AG09309 (cell line): Measurements from ENCODE around the gene SMURF1.

DNA sequence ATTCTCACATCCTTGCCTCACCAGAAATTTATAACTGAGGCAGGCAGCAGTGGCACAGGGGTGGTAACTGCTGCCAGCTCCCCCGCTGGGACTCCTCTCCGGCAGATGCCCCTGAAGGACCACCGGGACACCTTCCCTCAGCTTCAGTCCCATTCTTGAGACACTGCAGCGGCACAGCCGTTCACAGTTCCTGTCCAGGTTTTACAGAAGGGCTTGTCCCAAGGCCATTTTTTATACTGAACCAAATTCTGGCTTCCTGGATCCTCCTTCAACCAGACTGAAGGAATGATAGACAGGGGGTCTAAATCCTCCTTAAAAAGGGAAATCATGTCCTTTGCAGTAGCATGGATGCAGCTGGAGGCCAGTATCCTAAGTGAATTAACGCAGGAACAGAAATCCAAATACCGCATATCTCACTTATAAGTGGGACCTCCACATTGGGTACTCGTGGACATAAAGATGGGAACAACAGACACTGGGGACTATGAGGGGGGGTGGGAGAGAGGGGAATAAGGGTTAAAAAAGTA, 54.2 kb downstream of the BRI3 start:
- RRBS: no CpG with 5 or more reads among the region's 8 CpGs

DNA sequence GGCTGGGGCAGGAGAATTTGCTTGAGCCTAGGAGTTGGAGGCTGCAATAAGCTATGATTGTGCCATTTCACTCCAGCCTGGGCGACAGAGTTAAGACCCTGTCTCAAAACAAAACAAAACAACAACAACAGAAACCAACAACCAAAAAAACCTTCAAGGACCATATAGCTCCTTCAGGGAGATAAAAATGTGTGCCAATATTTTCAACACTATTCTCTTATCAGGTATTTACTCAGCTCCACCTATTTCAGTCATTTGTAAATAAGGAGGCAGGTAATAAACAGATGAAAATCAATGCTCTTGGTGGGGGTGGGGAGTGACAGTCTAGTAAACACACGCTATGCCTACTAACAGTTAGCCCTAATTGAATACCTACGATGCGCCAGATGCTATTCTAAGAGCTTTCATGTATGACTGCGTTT, 13.1 kb downstream of the BAIAP2L1 start:
- RRBS: no CpG with 5 or more reads among the region's 5 CpGs

- RRBS: no CpG with 5 or more reads among the region's 7 CpGs
These were observed 102.4 kb upstream of the NPTX2 start for GRCh38 chr7:98514569-98515162.

GRCh38 chr7:98619457-98620251, 2.6 kb downstream of the NPTX2 start:
- RRBS: 11% methylated on average over 3 of the region's 26 CpGs

DNA sequence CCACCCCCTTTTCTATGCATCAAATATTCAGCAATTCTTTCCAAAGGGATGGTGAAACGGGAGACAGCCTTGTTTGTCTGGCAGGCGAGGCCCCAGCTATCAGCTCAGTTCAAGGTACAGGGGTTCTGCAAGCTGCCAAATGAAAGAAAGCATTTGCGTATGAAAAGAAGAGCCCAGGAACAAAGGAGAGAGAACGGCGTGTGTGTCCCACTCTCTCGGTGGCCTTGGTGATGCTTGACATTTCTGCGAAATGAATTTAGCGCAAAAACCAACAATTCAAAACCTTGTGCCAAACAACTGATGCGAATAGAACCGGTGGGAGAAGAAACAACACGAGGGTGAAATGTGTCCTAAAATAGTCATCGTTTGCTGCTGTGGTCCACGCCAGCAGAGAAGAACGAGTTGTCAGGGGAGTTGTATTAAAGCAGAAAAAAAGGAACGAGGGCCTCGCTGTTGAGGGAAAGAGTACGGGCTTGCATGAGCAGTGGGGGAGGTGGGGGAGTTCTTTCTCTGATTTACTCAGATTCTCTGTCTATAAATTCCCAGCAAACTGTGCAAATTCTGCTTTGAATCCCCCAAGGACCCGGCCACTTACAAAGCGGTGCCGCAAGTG, 97.7 kb downstream of the TMEM130 start:
- RRBS: no CpG with 5 or more reads among the region's 20 CpGs

DNA sequence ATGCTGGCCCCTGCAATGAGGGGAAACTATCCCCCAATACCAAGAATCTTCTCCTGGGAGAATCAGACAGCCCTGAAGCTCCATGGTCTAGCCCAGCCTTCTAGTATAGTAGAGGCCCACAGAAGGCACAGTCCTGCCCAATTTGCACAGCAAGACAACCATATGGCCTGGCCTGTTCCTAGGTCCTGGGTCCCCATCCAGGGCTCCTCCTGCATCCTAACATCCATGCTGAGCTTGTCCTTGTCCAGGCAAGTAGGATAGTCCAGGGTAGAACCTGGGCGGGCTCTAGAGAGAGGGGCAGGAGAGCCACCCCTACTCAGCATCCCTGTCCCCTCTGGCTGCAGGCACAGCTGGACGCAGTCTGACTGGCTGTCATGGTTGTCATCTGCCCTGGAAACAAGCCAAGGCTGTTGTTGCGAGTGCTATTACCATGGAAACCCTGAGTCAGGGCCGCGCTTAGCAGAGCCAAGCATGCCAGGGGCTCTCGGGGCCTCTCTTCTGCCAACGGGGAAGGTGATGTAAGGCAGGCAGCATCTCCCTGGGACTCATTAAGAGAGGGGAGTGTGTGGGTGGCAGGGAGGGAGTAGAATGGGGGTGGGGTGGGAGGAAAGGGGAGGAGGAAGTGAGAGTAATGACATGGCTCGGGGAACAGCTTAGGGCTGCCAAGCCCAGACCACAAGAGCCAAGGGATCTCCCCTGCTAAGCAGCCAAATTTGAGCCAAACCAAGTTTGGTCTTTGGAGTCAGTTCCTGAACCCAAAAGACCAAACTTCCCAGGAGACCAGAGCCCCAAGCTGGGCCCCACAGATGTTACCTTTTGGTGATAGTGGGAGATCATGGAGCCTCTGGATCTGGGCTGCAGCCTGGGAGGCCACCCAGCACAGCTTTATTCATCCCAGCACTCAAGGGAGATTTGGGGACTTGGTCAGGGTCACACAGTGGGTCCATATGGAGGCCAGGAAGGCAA, 67.7 kb downstream of the TMEM130 start:
- RRBS: no CpG with 5 or more reads among the region's 8 CpGs

DNA sequence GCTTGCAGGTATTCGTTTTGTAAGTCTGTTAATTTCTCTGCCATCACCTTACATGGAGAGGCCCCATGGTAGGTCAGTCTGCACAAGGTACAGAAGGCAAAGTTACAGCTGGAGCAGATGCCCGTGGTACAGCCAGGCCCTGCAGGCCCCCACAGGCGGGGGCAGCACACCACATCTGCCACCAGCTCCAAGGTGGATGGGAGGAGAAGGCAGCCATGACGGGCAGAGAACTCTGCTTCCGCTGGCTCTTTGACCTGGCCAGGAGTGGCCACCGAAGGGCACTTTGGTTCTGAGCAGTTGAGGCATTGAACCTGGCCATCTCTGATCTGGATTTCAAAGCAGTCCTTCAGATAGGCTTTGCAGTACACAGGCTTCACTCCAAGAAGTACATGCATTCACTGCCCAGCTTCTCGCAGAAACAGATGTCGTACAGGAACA, 120.5 kb downstream of the TRRAP start:
- RRBS: no CpG with 5 or more reads among the region's 8 CpGs

- RRBS: no CpG with 5 or more reads among the region's 11 CpGs
These were observed 102.1 kb downstream of the SMURF1 start for GRCh38 chr7:99041767-99042337.

DNA sequence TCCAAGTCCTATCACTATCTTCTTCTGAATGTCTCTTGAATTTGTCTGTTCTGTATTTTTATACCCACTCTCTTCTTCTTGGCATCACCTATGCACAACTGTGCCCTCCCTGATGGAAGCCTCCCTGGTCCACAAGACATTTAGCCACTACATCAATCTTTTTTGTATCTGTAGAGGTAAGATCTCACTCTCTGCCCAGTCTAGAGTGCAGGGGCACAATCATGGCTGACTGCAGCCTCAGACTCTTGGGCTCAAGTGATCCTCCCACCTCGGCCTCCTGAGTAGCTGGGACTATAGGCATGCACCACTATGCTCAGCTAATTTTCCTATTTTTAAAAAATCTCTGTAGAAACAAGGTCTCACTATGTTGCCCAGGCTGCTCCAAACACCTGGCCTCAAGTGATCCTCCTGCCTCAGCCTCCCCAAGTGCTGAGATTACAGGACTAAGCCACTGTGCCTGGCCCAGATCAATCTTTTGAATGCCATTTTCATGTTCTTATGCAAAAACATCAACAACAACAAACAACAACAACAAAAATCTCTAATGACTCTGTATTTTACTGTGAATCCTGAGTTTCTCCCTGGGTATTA, 75.7 kb downstream of the SMURF1 start:
- RRBS: no CpG with 5 or more reads among the region's 1 CpG

- RRBS: no CpG with 5 or more reads among the region's 3 CpGs
These were observed 44.9 kb downstream of the SMURF1 start for GRCh38 chr7:99099003-99099380.

- RRBS: no CpG with 5 or more reads among the region's 12 CpGs
These were observed 22.4 kb downstream of the SMURF1 start for GRCh38 chr7:99121495-99121985.

- RRBS: 1% methylated on average over 32 of the region's 81 CpGs
These were observed at the start of gene SMURF1 for GRCh38 chr7:99143958-99144835. TSS of gene SMURF1 (minus strand) at chr7:99144108.

DNA sequence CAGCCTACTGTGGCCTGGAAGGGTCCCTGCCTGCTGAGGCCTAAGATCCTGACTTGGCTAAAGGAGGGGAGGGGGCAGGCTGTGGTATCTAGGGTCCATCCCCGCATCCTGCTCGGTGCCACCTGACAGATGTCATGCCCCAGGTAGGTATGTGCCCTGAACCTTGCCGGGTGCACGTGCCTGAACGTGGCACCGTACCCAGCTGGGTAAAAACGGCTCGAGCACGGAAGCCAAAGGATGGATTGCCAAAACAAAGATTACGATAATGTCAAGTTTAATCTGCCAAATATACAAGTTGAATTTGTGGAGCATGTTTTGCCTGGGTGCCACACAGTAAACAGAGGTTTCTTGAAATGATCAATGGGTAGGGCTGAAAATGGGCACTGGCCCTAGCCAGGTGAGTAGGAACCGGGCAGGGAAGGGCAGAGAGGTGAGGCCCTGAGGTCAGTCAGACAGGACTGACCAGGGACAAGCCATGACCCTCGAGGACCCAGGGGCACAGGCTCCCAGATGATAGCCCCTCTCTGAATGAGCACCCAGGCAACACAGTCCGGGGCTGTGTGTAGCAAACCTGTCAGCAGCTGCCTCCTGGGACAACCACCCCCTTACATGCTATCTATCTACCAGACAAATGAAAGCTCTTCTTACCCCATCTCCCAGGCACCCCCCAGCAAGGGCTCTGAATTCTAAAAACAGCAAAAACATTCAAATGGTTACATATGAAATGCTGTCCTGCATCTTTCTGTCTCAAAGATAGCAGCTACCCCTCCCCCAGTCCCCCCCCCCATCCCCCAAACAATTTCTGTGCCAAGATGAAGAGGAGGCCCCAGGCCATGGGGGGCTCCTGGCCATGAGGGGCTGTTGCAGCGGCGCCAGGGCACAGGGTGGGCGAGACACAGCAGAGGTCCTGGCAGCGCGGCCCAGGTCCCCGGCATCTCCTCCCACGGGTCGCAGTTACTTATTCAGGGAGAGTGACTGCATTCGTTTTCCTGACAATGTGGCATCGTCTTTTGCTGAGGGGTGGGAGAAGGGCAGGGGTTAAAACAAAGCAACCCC, 12.3 kb downstream of the PDAP1 start:
- RRBS: no CpG with 5 or more reads among the region's 23 CpGs

- RRBS: no CpG with 5 or more reads among the region's 8 CpGs
These were observed 10.6 kb downstream of the CPSF4 start for GRCh38 chr7:99449176-99449858.

GRCh38 chr7:99449859-99450567, 11.3 kb downstream of the CPSF4 start:
- RRBS: no CpG with 5 or more reads among the region's 16 CpGs

DNA sequence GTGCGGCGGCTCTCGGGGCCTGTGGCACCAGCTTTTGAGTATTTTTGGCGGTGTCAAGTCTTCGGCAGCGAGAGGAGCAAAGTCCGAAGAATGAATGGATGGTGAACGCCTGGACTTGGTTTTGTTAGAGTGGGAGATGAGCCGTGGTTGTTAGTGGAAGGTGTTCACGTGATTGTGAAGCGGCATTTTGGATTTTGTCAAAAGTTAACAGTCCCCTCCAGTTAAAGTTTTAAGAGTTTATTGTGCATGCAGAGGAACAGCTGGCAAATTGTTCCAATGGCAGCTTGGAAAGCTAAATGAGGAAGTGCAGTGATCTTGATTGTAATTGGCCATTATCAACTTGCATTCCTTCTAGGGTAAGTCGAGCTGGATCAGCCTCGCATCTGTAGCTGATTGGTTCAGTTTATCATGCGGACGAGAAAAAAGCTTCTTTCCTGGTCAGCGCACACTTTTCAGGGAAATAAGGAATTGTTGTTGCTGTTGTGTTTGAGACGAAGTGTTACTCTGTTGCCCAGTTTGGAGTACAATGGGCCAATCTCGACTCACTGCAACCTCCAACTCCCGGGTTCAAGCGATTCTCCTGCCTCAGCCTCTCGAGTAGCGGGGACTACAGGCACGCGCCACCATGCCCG, 577 bp downstream of the ZNF789 start:
- RRBS: no CpG with 5 or more reads among the region's 25 CpGs

DNA sequence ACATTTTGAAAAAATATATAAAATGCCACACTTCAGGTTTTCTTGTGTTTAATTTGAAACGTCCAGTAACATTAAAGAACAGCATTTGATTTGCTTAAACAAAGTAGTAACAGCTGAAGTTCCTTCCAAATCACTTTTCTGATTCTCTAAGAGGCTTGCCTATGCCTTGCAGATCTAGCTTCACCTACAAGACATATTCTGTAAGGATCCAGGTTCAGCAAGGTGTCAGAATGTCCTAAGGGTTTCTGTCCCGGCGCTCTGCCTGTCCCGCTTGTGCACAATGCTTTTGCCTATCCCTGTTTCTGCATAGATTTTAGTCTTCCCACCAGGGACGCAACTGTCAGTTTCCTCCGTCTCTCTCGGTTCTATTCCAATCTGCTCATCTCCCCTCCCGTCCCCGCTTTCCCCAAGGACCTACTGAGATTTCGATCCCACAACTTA, 704 bp upstream of the ZNF655 start:
- RRBS: no CpG with 5 or more reads among the region's 10 CpGs

DNA sequence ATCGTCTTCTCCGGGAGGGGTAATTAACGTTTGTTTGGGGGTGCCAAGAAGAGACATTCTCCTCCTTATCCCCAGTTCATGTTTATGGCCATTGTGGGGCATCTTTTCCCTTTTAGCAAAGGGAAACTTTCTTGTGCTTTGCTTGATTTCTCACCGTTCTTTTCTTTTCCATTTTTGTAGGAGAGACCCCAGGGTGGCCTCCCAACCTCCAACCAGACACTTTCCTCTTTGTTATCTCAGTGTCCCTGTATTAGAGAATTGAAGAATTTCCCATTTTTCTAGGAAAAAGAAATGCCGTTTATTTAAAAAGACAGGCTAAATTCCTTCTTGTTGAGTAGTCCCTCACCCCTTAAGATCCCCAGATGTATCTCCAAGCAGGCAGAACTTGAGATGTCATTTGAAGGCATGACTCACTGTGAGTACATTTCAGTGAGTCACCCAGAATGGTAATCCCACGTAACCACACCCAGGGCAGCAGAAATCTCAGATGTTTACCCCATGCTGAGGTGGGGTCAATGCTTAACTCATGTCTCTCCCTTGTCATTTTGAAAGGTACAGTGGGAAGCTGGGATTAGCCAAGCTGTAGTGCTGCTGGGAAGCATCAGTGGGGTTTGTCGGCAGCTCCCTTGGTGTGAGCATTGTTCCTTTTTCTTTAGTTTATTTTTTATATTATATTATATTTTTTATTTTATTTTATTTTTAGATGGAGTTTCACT, 4.4 kb downstream of the ZNF655 start:
- RRBS: no CpG with 5 or more reads among the region's 7 CpGs

DNA sequence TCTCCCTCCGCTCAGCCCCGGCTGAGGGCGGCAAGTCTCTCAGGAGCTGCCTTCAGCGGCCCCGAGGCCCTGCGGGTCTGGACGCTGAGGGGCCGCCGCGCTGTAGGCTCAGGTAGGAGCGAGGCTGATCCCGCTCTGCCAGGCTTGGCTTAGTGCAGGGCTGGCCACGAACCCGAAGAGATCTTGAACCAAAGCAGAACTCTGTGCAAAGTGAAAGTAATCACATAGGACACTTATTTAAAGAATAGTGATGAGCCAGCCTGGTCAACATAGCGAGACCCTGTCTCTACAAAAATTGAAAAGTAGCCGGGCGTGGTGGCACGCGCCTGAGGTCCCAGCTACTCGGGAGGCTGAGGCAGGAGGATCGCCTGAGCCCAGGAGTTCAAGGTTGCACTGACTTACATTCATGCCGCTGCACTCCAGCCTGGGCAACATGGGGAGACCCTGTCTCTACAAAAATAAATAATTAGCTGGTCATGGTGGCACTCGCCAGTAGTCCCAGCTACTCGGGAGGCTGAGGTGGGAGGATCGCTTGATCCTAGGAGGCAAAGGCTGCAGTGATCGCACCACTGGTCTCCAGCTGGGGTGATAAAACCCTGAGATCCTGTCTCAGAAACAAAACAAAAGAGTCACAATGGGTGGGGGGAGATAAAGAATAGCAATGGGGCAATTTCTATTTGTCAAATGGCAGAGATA, 532 bp downstream of the ZSCAN25 start:
- RRBS: no CpG with 5 or more reads among the region's 26 CpGs

DNA sequence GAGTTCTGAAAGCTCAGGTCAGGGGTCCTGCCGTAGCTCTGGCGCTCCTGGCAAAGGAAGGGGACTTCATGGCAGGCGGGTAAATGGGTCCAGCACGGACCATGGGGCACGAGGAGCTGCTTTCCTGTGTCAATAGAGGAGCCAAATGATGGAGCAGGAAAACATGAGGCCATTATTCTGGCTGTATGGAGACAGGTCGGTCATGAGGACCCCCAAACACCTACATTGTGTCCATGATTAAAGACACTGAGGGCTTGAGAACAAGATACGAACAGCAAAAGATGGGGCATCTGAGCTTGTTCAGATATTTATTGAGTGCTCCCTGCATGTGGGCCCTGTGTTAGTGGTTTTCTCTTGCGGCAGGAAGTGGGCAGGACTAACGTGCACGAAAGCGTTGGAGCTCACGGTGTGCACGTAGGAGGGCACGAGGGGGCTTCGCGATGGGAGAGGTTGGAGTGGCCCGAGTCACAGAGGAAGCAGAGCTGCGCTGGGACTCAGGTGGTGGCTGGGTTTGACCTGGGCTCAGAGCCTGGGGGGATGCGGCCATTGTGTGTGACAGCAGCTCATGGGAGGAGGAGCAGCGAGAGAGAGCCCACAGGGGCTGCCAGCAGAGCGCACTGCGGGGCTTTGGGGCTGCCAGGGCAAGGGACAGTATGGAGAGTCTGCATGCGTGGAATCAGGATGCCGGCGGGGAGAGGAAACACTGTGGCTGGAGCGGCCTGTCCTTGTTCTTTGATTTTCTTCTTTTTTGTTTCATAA, 7.6 kb downstream of the ZSCAN25 start:
- RRBS: no CpG with 5 or more reads among the region's 26 CpGs